Retinal pigment epithelial cell (primary cell): ENCODE measurements around a stretch of chr5.

DNA sequence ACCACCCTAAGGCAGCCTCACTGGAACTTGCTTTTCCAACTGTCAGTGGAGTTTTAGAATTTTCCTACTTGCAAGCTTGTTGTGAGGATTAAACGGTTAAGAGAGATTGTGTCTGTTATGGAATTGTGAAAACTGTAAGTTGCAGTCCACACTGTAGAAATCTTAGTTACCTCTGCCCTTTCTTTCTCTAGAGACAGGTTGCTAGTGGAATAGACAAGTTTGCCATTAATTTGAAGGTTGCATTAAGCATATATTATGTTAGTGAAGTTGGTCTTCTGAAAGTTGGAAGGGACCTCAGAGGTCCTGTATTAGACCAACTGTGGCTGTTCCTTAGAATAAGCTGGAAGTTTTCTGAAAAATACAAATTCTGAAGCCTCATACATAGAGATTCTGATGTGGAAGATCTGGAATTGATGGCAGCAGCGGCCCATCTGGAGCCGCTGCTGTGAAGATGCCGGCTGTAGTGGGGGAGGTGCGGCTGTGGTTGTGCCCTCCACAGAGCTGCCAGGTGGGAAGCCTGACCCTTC lies 158.1 kb downstream of the GHR start:
- RRBS: no CpG with 5 or more reads among the region's 5 CpGs

DNA sequence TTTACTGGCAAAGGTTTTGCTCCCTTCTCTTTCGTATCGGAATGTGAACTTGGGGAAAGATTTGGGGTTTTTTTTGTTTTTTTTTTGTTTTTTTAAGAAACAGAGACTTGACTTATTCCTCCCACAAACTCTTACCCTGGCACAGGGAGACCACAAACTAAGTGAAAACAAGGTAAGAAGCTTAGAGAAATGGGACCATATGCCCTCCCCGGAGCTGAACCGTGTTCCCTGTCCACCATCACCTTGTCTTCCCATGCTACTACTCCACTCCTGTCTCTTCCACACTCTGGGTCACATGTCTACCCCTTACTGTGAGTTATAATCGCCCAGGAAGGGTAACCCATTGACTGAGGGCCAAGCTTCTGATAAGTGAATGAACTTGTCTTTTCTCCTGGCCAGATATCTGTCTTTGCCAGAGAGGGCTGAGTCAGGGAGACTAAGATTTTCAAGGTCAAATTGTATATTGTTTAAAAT lies 164.4 kb downstream of the GHR start:
- RRBS: no CpG with 5 or more reads among the region's 5 CpGs

GRCh38 chr5:42646245-42646838 lies 110.3 kb upstream of the CCDC152 start:
- RRBS: no CpG with 5 or more reads among the region's 2 CpGs

DNA sequence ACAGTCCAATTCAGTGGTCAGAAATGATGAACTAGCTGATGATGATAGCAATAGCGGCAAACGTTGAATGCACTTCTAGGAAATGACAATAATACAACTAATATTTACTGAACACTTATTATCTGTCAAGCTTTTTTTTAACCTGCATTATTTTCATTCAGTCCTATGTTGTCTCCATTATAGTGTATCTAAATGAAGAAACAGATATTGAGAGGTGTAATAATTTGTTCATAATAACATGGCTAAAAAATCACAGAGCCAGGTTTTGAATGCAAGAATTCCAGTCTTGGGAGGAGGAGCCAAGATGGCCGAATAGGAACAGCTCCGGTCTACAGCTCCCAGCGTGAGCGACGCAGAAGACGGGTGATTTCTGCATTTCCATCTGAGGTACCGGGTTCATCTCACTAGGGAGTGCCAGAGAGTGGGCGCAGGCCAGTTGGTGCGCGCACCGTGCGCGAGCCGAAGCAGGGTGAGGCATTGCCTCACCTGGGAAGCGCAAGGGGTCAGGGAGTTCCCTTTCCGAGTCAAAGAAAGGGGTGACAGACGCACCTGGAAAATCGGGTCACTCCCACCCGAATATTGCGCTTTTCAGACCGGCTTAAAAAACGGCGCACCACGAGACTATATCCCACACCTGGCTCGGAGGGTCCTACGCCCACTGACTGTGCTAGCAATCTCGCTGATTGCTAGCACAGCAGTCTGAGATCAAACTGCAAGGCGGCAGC lies 22.0 kb upstream of the CCDC152 start:
- RRBS: no CpG with 5 or more reads among the region's 30 CpGs

GRCh38 chr5:42798712-42799004 lies 13.0 kb downstream of the SELENOP start:
- RRBS: no CpG with 5 or more reads among the region's 3 CpGs

- RRBS: 6% methylated on average over 7 of the region's 40 CpGs
These were observed 39.8 kb downstream of the ANXA2R start for GRCh38 chr5:43000130-43000916.

GRCh38 chr5:43041384-43041642 lies 1.2 kb upstream of the ANXA2R start:
- RRBS: no CpG with 5 or more reads among the region's 13 CpGs

DNA sequence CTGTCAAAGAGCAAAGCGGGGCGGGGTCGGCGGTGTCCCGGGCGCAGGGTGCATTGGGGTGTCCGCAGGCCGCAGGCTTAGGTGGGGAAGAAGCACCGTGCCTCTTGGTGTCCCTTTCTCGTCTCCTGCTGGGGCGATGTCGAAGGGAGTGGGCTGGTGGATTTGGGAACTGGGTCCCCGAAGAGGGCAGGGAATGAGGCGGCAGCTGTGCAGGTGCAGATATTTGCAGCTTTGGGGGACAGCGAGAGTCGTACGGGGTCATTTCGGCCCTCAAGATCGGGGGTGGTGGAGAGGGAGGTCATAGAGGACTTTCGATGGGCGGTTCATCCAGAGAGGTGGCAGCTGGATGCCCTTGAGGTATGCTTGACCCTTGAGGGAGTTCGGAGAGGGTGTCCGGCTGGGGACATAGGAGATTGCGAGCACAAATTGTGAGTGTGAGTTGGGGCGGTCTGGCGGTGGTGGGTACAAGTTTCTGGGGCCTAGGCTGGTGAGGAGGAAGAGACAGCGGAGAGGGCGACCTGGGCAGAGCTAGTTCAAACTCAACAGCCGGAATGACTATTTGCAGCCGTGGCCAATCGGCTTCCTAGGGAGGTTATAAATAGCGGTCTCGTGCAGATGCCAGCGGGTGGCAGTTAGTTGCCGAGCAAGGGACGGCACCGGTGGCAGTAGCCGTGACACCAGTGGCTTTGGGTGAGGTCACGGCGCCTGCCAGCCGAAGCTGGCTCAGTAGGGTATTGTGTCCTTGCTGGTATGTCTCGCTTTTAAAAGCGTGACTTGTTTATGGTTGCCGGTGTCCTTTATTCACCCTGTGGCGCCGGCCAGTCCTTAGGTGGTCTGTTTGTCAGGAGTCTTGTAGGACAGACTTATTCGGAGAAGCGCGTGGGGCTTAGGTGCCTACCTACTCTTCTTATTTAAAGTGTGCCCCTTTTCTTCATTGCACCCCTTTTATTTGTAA lies 704 bp downstream of the NNT start:
- RRBS: 2% methylated on average over 11 of the region's 49 CpGs

DNA sequence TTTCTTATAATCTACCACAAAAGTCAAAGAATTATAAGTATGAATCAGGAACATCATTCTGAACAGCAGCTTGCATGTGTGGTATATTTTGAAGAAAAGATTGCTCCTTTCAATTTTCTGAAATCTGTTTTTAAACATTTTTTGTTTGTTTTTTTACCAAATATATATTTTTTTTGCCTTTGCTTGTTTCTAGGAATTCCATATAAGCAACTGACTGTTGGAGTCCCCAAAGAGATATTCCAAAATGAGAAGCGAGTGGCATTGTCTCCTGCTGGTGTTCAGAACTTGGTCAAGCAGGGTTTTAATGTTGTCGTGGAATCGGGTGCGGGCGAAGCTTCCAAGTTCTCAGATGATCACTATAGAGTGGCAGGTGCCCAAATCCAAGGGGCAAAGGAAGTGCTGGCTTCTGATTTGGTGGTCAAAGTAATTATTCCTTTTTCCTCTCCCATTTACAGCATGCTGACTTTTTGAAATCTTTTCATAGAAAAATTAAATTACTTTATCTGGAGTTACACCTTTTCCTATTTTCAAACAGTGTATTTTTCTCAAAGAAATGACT lies 9.8 kb downstream of the NNT start:
- RRBS: no CpG with 5 or more reads among the region's 5 CpGs

GRCh38 chr5:44423140-44423415 lies 33.9 kb upstream of the FGF10 start:
- RRBS: no CpG with 5 or more reads among the region's 1 CpG

GRCh38 chr5:50440599-50440970 lies 503 bp downstream of the EMB start:
- RRBS: no CpG with 5 or more reads among the region's 28 CpGs

DNA sequence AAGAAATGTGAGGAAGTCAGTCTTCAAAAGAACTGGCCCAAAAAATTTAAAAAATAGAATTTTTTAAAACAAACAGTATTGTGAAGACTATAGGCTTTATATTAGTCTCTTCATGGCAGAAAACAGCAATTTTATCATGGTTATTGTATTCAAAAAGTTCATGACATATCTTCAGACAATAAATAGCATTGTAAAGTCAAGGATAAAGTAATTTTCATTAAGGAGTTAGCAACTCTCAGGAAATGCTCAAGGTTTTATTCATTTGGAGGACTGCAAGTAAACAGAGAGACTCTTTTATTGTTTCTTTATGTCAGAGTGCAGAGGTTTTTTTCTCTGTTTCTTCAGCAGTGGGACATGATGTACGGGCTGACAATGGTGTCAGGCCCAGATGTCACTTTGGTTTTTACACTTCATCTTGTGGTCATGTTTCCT lies 72.9 kb upstream of the PARP8 start:
- RRBS: no CpG with 5 or more reads among the region's 1 CpG

GRCh38 chr5:50665075-50665580 lies 1.3 kb upstream of the PARP8 start:
- RRBS: no CpG with 5 or more reads among the region's 2 CpGs

GRCh38 chr5:50963435-50964236 lies 297.2 kb downstream of the PARP8 start:
- RRBS: no CpG with 5 or more reads among the region's 39 CpGs

DNA sequence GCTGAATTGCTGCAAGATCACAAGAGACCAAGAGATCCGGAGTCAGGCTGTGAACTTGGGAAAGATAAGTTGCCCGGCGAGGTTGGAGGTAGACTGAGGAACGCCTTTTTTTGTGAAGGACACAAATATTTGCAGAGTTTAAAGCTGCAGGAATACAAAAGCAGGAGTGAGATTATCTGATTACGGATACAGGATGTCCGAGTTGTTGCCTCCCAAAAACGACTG lies 302.4 kb downstream of the PARP8 start:
- RRBS: 0% methylated on average over 1 of the region's 7 CpGs

GRCh38 chr5:51226146-51226914 lies 156.9 kb upstream of the ISL1 start:
- RRBS: no CpG with 5 or more reads among the region's 2 CpGs

DNA sequence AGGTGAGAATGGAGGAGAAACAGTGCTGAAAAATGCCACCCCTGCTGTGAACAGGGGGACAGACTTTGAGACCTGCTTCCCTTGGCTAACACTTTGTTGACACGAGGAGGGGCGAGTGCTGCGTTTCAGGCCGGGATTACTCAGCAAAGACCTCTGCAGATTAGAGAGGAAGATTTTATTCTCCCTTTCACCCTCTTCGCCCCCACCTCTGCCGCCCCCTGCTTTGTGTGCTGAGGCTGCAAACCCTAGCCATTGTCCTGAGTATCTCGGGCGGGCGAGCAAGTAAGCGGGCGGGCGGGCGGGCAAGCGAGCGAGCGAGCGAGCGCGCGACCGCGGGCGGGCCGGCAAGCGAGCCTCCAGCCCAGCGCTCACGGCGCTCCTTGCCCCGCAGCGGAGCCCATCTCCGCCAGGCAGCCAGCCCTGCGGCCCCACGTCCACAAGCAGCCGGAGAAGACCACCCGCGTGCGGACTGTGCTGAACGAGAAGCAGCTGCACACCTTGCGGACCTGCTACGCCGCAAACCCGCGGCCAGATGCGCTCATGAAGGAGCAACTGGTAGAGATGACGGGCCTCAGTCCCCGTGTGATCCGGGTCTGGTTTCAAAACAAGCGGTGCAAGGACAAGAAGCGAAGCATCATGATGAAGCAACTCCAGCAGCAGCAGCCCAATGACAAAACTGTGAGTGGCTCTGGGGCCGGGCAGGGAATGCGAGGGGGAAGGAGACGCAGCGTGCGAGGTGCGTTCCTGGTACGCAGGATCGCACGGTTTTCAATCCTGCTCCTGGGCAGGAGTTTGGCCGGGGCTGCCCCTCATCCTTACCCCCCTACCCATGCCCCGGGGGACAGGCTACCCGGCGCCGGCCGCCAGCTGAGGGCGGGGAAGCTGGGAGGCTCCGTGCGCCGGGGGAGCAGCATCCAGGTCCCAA lies 6.3 kb downstream of the ISL1 start:
- RRBS: 3% methylated on average over 21 of the region's 68 CpGs

- RRBS: no CpG with 5 or more reads among the region's 6 CpGs
These were observed 82.0 kb downstream of the ISL1 start for GRCh38 chr5:51465178-51465642.

DNA sequence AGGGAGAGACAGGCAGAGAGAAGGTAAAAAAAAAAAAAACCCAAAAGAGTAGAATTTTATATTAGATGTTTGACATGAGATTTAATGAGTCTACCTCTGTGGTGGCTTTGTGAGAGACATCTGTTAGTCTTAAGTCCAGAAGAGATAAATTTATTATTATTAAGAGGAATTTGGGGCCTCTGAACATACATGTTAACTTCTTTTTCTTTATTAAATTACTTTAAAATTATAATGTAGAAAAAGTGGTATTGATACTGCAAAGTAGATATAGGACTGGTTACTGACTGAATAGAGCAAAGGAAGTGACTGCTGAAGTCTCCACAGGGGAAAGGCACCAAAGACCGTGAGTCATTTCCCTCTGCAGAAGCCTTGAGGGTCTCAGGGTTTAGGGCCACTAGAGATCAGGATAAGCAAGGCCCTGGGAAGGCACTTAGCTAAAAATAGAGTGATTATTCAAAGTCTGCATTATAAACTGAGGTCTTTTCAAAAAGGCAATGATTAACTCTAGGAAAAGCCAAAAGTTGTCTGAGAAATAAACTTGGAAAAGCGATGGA lies 44.8 kb upstream of the ITGA1 start:
- RRBS: no CpG with 5 or more reads among the region's 2 CpGs

DNA sequence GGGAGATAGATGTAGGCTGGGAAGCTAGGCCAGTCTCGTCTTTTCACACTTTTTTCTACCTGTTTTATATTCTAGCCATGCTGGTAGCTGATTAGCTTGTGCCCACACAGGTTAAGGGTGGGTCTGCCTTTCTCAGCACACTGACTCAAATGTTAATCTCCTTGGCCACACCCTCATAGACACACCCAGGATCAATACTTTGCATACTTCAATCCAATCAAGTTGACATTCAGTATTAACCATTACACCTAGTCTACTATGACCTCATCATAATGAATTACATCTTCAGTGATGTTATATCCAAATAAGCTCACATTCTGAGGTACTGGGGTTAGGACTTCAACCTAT lies 42.3 kb upstream of the ITGA1 start:
- RRBS: no CpG with 5 or more reads among the region's 1 CpG